ENCODE data around the gene BIRC5.

DNA sequence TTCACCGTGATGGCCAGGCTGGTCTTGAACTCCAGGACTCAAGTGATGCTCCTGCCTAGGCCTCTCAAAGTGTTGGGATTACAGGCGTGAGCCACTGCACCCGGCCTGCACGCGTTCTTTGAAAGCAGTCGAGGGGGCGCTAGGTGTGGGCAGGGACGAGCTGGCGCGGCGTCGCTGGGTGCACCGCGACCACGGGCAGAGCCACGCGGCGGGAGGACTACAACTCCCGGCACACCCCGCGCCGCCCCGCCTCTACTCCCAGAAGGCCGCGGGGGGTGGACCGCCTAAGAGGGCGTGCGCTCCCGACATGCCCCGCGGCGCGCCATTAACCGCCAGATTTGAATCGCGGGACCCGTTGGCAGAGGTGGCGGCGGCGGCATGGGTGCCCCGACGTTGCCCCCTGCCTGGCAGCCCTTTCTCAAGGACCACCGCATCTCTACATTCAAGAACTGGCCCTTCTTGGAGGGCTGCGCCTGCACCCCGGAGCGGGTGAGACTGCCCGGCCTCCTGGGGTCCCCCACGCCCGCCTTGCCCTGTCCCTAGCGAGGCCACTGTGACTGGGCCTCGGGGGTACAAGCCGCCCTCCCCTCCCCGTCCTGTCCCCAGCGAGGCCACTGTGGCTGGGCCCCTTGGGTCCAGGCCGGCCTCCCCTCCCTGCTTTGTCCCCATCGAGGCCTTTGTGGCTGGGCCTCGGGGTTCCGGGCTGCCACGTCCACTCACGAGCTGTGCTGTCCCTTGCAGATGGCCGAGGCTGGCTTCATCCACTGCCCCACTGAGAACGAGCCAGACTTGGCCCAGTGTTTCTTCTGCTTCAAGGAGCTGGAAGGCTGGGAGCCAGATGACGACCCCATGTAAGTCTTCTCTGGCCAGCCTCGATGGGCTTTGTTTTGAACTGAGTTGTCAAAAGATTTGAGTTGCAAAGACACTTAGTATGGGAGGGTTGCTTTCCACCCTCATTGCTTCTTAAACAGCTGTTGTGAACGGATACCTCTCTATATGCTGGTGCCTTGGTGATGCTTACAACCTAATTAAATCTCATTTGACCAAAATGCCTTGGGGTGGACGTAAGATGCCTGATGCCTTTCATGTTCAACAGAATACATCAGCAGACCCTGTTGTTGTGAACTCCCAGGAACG is at the start of gene BIRC5:
BIRC5 (plus strand) TSS at position 315 of the 1,137 bp plus-strand sequence.
- PRO-cap = bidirectional peak, plus-strand start at position 355 of the sequence, minus-strand start at position 199 of the sequence

- PRO-cap = no peak
Measured at GRCh38 chr17:78223668-78224456, 7.6 kb upstream of the TMEM235 start.

- PRO-cap = unidirectional peak, plus-strand start at chr17:78324346; bidirectional peak, plus-strand start at chr17:78324819, minus-strand start at chr17:78324605
Measured at GRCh38 chr17:78324152-78325113, 35.4 kb downstream of the SOCS3 start.

DNA sequence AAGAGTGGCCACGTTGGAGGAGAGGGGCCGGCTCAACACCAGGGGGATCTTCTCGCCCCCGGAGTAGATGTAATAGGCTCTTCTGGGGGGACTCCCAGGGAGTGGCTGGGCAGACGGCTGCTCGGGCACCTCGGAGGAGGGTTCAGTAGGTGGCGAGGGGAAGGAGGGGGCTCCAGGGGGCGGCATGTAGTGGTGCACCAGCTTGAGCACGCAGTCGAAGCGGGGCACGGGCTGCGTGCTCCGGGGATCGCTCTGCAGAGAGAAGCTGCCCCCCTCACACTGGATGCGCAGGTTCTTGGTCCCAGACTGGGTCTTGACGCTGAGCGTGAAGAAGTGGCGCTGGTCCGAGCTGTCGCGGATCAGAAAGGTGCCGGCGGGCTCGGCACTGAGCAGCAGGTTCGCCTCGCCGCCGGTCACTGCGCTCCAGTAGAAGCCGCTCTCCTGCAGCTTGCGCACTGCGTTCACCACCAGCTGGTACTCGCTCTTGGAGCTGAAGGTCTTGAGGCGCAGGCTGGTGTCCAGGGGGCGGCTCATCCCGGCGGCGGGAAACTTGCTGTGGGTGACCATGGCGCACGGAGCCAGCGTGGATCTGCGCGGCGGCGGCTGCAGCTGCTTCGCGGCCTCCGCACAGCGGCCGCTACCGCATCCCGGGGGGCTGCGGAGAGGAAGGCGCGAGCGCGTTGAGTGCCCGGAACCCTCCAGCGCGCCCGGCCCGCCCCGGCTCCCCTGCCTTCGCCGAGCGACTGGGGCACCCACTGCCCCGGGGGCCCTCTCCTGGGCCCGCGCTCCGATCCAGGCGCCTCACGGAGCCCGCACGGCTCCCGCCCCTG is 1.1 kb downstream of the SOCS3 start:
- PRO-cap = bidirectional peak, plus-strand start at position 362 of the sequence, minus-strand start at position 163 of the sequence; bidirectional peak, plus-strand start at position 395 of the sequence, minus-strand start at position 418 of the sequence

DNA sequence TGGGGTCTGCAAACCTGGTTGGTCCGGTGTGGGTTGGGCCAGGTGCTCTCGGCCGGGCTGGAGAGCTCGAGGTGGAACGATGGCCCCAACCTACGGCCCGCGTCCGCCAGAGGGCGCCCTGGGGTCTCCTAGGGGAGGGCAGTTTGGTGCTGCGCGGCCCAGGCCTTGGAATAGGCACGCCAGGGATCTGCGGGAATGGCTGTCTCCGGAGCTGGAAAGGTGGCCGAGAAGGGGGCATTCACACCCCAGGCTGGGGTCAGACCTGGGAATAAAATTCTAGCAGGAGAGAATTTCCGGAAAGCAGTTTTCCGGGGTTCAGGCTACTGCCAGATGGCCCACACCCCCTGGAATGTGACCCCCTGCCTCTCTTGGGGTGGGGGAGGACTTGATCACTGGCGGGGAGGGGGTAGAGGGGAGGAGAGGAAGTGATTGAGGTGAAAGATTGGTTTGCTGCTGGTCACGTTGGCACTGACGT is 1.0 kb upstream of the SOCS3 start:
- PRO-cap = no peak

DNA sequence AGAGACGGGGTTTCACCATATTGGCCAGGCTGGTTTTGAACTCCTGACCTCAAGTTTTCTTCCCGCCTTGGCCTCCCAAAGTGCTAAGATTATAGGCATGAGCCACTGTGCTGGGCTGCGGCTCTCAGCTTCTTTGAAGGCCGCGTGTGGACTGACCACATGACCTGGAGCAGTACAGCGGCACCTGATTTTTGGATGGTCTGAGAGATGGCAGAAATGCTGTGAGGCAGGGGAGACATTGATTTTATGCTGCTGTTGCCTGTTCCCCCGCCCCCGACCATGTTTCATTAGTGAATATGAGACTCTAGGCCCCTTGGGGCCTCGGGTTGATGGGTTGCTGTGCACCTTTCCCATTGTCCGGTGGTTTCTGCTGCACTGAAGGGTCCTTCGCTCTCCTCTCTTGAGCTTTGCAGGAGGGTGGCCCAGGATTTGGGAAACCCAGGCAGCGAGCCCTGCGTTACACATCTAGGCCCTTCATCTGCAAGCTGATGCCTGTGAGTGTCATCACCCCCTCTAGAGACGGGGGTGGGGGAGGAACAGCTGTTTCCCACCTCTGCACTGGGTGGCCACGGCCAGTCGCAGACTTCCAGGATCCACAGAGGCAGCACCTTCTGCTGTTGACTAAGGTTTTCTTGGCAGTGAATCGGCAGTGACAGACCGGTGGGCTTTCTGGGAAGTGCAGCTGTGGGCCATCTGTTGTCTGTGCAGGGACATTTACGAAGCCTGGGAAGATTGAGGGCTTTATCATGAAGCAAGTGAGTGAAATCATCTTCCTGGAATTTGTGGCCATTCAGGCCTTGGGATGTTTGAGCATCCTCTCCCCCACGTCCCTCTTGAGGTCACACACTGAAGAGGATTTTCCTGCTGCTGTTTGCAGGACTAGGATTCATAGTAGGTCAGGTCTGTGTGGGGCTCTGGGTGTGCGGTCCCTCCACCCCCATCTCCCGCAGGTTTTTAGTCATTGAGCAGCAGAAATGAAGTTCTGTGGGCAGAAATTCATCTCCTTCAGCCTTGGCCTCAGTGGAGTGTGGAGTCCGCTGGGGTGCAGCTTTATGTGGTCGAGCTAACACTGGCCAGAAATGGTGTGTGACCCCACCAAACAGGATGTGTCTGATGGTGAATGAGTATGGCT is 11.7 kb downstream of the PGS1 start:
- PRO-cap = no peak

DNA sequence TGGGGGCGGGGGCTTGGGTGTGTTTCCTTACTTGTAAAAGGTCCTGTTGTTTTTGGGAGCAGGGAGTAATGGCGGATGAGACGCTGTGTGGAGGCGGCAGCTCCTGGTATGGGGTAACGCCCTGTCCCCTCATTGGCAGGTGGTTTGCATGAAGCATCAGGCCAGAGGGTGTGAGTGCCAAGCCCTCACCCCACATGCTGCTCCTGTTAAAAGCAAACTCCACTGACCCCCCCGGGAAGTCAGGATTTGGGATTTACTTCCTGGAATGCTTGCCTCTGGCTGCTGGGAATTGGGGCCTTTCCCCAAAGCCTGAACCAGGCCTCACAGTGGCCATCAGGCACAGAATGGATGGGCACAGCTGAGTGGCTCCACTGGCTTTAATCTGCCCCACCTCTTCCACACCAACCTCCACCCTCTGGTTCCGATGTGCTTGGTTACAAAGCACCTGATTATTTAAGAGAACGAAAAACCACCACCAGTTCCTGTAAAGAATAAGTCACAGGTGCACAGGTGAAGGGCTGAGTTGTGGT is 45.0 kb downstream of the PGS1 start:
- PRO-cap = no peak

- PRO-cap = unidirectional peak, plus-strand start at chr17:78505149
Measured at GRCh38 chr17:78504988-78505414, 72.2 kb downstream of the DNAH17 start.

- PRO-cap = no peak
Measured at GRCh38 chr17:78669882-78670416, 92.8 kb upstream of the DNAH17 start.

DNA sequence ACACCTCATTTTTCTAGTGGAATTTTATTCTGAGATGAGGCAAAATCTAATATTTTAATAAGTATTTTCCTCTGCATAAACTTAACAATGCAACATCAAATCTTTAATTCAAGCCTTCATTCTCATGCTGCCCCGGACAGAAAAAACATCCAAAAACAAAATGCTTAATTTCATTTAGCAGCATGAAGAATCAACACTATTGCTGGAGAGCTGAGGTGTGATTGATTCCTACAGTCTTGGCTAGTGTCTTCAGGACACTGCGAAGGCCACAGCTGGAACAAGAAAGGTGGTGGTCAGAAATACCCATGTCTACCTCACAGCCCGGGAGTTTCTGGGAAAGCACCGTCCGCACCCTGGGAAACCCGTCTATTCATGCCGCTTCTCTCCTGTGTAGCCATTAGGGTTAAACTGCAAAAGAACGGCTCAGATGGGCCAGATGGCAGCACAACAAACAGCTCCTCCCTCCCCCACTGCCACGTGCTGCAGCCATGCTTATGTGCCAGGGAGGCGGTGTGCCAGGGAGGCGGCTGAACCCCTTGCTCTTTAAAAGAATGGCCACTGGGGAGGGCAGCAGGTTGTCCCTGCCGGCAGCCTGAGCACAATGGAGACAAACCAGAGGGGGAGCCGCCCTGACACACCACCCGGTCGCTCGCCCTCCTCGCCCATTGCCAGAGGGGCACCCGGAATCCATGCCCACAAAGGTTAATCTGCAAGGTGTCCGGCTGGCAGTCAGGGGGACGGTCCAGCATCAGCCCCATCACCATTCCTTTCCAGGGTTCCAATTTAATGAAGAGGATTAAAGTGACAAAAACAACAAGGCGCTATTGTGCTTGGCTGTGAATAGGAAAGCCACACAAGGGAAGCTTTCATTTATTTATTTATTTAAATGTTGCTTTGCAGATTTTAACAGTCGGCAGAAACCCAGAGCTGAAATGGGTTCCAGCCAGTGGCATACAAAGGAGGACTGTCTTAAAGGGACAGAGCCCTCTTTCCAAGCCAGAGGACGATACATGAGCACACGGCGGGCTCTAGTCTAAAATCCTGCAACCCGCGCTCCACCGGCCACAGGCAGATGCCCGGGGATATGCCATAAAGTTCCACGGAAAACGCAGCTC is 65.1 kb downstream of the CYTH1 start:
- PRO-cap = bidirectional peak, plus-strand start at position 546 of the sequence, minus-strand start at position 261 of the sequence

DNA sequence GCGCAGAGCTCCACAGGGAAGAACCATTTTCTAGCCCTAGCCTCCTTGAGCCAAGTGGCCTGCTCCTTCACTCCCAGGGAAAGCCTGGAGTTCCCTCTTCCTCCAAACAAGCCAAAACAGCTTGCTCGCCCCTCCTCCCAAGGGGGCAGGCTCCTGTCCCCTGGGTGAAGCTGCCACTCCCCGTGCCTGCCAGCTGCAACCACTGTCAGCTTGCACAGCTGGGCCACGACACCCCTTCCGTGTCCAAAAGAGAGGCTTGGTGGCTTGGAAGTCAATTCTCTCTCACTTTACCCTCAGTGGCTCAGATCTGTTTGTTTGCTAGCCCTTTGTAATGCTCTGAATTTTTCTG is 59.7 kb downstream of the CYTH1 start:
- PRO-cap = bidirectional peak, plus-strand start at position 176 of the sequence, minus-strand start at position 86 of the sequence

DNA sequence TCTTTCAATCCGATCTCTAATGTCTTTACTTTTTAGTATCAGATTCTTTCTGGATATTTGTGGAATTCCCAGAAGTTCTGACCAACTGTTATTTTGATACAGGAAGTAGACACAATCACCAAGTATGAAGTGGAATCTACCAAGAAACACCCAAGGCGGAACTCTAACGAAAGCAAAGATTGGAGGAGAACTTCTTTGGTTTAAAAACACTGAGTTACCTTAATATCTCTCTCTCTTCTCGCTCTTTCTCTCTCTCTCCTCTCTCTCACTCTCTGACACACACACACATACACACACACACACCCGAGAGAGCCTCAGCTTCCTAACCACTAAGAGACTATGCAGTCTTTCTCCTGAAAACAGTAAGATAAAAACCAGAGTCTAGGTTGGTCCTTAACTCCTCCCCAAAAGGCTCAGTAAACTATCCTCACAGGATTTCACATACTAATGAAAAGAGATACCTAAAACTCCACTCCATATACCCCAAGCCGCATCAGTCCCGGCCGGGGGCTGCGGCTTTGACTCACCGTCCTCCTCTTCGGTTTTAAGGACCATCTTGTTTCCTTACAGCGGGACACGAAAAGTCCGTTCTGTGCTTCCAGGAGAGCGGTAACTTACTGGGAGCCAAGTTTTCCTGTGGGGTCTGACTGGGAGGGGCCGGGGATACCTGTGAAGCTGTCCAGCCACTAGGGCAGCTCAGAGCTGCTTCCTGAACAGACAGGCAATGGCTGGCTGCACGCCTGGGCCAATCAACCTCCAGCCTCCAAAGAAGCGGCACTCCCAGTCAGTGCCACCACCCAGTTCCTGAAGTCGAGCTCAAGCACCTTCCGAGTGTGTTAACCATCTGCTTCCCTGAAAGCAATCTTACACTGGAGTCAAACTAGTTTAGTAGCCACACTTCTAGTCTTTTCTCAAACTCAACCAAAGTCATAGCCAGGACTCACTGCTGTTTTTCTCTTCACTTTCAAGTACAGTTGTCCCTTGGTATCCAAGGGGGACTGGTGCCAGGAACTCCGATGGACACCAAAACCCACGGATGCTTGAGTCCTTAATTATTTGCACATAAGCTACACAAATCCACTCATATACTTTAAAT is 45.6 kb downstream of the CYTH1 start:
- PRO-cap = bidirectional peak, plus-strand start at position 800 of the sequence, minus-strand start at position 636 of the sequence

DNA sequence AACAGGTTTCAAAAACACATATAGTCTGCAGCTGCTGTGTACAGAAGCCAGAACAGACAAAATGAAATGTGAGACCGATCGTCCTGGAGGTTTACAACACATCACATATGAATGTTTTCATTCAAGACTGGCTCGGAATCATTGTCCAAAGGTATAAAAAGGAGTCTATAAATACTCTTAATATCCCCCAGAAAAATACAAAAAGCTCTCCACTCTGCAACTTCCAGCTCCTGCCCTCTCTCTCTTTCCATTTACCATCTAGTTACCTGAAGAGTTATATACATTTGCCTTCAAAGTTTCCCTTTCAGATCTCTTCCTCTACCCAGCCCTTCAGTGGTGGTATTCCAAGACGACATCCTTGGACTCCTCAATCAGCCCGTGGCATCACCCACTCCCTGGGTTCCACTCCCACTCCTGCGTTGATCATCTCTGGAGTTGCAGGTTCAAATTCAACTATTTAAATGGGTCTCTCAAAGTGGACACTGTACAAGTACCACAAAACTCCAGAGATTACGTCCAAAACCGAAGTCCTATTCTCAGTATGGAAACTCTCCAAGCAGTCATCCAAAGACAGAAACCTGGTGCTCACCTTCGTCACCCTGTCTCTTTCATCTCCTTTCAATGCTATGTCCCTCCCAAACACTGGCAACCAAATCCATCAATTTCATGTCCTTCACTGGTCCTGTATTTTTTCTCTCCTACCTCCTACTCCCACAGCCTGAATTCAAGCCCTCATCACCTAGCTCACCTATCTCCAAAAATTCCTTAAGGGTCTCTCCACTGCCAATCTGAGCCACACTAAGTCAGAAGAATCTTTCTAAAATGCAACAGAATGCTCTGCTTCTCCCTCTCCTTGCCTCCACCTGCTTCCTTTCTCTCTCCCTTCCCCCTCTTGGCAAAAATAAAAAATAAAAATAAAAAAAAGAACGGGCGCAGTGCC is 13.9 kb downstream of the CYTH1 start:
- PRO-cap = no peak

- PRO-cap = no peak
Measured at GRCh38 chr17:78785489-78785857, 3.4 kb upstream of the CYTH1 start.

GRCh38 chr17:78787770-78788208 is 5.7 kb upstream of the CYTH1 start:
- PRO-cap = no peak

DNA sequence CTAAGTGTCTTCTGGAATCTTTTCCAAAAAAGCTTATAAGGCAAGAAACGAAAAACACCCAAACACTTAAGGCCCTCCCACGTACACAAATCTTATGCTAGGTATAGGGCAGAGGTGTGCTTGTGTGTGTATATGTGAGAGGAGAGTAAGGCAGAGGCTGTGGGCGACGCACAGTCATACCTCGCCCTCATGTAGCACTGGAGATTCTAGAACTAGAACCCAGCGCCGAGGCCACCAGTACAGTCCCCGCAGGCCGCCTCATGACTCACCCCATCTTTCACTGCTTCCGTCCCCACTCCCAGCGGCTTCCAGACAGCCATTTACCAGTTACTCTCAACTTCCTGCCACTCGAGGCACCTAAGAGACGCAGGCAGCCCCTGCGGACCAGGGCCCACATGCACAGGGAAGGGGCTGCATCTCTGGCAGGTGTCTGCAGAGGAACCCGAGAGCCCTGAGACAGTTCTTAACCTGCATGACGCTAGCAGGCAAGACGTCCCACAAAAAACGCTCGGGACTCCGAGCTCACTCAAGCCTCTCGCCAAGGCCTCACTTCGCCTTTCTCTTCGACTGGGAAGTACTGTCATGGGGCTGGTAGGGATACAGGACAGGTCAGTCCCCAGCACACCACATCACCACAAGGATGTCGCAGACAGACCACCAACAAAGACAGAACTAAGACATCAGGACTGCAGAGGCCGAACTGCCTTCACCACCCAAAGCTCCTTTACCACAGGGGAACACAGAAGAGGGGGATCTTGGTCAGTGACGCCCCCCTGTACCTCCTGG is 23.4 kb upstream of the CYTH1 start:
- PRO-cap = no peak

GRCh38 chr17:78839074-78839672 is 1.4 kb downstream of the USP36 start:
- PRO-cap = no peak

GRCh38 chr17:78839673-78840712 is 621 bp downstream of the USP36 start:
- PRO-cap = bidirectional peak, plus-strand start at chr17:78839957, minus-strand start at chr17:78839922; bidirectional peak, plus-strand start at chr17:78840385, minus-strand start at chr17:78840295; bidirectional peak, plus-strand start at chr17:78840574, minus-strand start at chr17:78840523

DNA sequence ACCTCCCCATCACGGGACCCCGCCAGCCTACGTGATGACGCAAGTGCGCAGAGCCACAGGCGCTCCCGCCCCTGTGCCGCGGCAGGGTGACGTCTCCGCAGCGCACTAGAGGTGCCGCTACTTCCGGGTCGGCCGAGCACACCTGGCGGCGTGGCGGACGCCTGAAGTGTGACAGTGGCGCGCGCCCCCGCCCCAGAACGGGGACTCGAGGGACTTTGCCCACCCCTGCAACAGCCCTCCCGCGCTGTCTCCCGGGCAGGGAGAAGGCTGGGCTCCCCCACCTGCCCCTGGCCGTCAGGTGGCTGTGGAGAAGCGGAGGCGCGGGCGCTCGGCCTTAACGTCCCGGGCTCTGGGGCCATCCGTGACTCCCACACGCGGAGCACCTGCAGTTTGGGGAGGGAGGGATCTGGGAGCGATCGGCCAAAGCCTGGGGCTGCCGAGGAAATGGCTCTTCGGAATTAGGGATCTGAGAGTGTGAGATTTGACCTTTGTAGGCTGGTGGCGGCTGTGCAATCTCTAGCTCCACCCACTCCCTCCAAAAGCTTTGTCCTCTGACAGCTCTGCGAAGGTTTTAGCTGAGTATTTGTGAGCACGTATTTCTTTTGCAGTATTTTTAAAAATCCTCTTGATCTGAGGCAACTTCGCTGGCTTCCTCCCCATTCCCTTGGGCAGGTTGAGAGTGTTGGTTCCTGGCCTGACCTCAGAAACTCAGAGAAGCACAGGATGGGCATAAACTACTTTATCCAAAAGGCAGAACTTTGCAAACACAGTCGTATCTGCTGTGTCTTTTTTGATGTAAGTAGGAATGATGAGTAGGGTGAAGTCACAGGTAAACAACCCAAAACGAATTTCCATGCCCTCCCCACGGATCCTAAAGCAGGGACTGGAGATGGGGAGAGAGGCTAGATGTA is 621 bp upstream of the USP36 start:
- PRO-cap = bidirectional peak, plus-strand start at position 120 of the sequence, minus-strand start outside the sequence; unidirectional peak, plus-strand start at position 297 of the sequence; unidirectional peak, minus-strand start at position 460 of the sequence; unidirectional peak, minus-strand start at position 518 of the sequence

DNA sequence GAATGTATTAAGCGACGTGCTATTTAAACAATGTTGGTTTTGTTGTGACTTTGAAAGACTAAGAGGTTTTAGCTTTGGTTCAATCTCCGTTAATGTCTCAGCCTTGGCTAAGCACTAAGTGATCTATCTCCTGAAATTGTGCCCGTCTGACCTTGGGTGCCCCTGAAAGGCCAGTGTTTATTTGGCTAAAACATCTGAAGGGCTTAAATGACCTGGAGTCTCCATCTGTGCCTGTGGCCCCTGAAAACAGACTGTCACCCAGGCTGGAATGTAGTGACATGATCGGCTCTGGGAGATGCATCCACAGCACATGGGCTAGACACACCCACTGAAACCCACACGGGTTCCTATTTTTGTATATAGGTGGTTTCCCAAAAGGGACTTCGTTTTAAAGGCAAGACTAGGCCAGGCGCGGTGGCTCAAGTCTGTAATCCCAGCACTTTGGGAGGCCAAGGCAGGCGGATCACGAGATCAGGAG is 13.5 kb downstream of the CEP295NL start:
- PRO-cap = bidirectional peak, plus-strand start at position 386 of the sequence, minus-strand start at position 248 of the sequence

All from rectum (tissue), 1 donor.